Hepatocyte (in vitro differentiated cells and primary cell): Measurements from ENCODE around the genes NIBAN3, ARRDC2 and PIK3R2.

GRCh38 chr19:17424735-17425437, 5.0 kb downstream of the MVB12A start:
- RAMPAGE, long total RNA: no peak
- RRBS: 67% methylated on average over 7 of the region's 31 CpGs

- RAMPAGE, long total RNA: no peak
- RRBS: 79% methylated on average over 9 of the region's 31 CpGs
Measured at GRCh38 chr19:17526860-17527853, at the start of gene NIBAN3. NIBAN3 (plus strand) TSS chr19:17527267.

DNA sequence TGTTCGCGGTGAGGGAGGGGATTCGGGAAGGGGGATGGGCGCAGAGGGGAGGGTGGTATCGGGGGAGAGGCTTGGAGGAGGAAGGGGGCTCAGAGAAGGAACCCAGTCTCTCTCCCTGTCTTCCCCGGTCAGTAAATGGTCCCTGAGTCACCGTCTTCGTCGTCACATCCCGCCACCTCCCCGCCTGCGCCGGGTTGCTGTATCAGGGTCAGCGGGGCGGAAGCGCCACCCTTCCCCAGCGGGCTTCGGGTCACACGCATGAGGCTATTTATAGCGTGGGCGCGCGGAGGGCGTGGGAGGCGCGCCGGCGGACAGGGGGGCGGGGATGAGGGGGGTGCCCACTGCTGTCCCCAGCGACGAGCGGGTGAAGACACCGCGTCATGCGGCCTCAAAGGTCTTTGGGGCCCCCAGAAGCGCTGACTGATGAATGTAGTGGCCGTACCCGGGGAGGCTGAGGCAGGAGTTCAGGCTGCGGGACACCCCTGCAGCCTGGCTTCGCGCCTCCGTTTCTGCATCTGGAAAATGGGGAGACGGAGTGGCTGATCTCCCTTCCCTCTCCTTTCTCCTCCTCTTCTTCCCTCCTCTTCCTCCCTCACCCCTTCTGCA, 7.9 kb downstream of the UNC13A start:
- RAMPAGE, long total RNA: no peak
- RRBS: 2% methylated on average over 19 of the region's 43 CpGs

- RAMPAGE, long total RNA: no peak
- RRBS: no CpG with 5 or more reads among the region's 15 CpGs
Measured at GRCh38 chr19:17861872-17862494, 2.3 kb downstream of the RPL18A start.

DNA sequence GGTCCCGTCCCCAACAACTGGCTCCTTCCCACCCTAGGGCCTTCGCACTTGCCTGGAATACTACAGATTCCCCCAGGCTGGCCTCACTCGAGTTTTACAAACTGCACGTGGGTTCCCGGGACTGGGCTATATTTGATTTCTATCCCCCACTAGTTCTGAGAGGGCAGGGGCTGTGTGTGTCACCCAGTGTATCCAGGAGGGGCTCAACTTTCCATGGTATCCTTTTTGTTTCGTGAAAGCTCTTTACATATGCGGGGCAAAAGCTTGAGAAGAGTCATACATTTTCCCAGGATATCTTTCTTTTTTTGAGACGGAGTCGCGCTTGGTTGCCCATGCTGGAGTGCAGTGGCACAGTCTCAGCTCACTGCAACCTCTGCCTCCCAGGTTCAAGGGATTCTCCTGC, 4.8 kb downstream of the RPL18A start:
- RAMPAGE, long total RNA: no peak
- RRBS: no CpG with 5 or more reads among the region's 10 CpGs

- RAMPAGE, long total RNA: no peak
- RRBS: 3% methylated on average over 3 of the region's 24 CpGs
Measured at GRCh38 chr19:17932418-17932792, 410 bp upstream of the CCDC124 start.

GRCh38 chr19:17949889-17950037, 16.9 kb downstream of the CCDC124 start:
- RAMPAGE, long total RNA: no peak
- RRBS: no CpG with 5 or more reads among the region's 6 CpGs

DNA sequence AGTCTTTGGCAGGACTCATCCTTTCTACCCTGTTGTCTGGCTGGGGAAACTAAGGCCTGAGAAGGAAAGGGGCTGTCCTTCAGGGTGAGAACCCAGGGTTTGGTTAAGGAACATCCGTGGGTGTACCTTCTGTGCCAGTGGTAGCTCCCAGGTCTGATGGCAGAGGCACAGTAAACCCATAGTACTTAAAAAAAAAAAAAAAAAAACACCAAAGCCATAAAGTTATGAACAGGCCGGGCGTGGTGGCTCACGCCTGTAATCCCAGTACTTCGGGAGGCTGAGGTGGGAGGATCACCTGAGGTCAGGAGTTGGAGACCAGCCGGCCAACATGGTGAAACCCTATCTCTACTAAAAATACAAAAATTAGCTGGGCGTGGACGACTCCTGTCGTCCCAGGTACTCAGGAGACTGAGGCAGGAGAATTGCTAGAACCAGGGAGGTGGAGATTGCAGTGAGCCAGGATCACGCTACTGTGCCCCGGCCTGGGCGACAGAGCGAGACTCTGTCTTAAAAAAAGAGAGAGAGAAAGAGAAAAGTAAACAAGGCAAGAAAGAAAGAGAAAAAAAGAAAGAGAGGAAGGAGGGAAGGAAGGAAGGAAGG, 7.8 kb upstream of the ARRDC2 start:
- RAMPAGE, long total RNA: no peak
- RRBS: no CpG with 5 or more reads among the region's 13 CpGs

- RAMPAGE, long total RNA: no peak
- RRBS: 2% methylated on average over 48 of the region's 106 CpGs
Measured at GRCh38 chr19:18007572-18008691, at the start of gene ARRDC2. ARRDC2 (plus strand) TSS chr19:18008170.

DNA sequence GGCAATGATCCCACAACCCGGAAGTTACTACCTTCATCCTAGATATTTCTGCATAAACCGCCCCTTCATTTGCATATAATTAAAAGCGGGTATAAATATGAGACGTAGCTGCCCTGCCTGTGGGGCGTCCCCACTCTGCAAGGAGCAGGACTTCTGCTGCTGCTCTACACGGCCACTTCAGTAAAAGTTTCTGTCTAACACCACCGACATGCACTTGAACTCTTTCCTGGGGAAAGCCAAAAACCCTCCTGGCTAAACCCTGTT, 21.8 kb downstream of the IL12RB1 start:
- RAMPAGE, long total RNA: no peak
- RRBS: no CpG with 5 or more reads among the region's 7 CpGs

GRCh38 chr19:18152321-18153405, at the start of gene PIK3R2:
PIK3R2 (plus strand) TSS chr19:18153163.
- RAMPAGE, long total RNA: start-site peak on the plus strand at chr19:18153206-18153255, 102 and 43 reads in 2 replicates
- RRBS: 2% methylated on average over 19 of the region's 100 CpGs

- RAMPAGE, long total RNA: no peak
- RRBS: 4% methylated on average over 5 of the region's 22 CpGs
Measured at GRCh38 chr19:18153406-18153656, 368 bp downstream of the PIK3R2 start.

DNA sequence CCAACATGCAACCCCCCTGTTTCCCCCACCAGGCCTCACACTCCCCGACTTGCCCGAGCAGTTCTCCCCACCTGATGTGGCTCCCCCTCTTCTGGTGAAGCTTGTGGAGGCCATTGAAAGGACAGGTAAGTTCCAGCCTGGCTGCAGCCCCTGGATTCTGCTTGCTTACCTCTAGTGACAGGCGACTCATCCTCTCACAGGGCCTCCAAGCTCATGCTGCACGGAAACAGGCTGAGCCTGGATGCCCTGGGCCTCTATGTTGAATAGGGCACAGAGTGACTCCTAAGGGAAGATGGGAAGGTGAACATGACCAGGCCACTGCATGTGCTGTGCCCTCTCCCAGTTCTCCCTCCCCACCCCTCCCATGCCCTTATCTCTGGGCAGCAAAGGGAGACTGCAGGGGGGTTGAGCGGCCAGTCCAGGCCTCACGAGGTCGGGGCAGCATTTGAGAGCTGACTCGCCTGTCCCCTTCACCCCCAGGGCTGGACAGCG, 7.5 kb downstream of the PIK3R2 start:
- RAMPAGE, long total RNA: no peak
- RRBS: no CpG with 5 or more reads among the region's 9 CpGs

DNA sequence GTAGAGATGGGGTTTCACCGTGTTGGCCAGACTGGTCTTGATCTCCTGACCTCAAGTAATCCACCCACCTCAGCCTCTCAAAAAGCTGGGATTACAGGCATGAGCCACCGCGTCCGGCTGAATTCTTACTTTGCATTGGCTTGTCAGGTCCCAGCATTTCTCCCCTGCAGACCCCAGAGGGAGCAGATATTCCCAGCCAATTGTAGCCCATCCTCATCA, 7.6 kb upstream of the MPV17L2 start:
- RAMPAGE, long total RNA: no peak
- RRBS: no CpG with 5 or more reads among the region's 4 CpGs

DNA sequence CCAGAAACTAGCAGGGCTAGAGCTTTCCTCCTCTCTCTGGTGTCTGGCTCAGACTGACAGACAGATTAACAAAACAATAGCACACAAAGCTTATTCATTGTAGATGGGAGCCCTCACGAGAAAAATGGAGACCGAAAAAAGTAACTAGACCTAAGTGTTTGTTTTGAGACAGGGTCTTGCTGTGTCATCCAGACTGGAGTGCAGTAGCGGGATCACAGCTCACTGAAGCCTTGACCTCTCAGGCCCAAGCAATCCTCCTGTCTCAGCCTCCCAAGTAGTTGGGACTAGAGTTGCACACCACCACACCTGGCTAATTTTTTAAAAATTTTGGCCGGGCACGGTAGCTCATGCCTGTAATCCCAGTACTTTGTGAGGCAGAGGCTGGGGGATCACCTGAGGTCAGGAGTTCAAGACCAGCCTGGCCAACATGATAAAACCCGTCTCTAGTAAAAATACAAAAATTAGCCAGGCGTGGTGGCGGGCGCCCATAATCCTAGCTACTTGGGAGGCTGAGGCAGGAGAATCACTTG, 7.2 kb upstream of the MPV17L2 start:
- RAMPAGE, long total RNA: no peak
- RRBS: no CpG with 5 or more reads among the region's 9 CpGs

DNA sequence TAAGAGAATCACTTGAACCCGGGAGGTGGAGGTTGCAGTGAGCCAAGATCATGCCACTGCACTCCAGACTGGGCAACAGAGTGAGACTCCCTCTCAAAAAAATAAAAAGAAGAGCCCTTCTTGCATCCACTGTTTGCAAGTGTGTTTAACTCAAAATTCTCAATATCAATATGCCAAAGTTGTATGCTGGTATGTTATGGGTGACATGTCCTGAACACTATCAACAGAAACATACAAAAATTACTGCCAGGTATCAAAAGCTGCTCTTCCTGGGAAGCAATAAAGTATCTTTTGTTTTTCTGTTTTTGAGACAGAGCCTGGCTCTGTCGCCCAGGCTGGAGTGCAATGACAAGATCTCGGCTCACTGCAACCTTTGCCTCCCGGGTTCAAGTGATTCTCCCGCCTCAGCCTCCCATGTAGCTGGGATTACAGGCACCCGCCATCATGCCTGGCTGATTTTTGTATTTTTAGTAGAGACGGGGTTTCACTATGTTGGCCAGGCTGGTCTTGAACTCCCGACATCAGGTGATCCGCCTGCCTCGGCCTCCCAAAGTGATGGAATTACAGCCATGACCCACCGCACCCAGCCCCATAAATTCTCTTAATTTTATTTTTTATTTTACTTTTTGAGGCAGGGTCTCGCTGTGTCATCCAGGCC, 6.3 kb upstream of the MPV17L2 start:
- RAMPAGE, long total RNA: no peak
- RRBS: no CpG with 5 or more reads among the region's 12 CpGs

GRCh38 chr19:18265129-18265816, 9.0 kb downstream of the IQCN start:
- RAMPAGE, long total RNA: no peak
- RRBS: no CpG with 5 or more reads among the region's 18 CpGs

DNA sequence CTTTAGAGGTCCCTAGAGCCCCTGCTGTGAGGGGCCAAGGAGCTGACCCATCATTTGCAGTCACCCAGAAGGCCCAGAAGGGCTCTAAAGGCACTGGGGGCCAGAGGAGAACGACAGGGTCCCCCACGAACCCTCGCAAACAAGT, 200 bp downstream of the IQCN start:
- RAMPAGE, long total RNA: no peak
- RRBS: no CpG with 5 or more reads among the region's 3 CpGs

- RAMPAGE, long total RNA: no peak
- RRBS: 32% methylated on average over 3 of the region's 15 CpGs
Measured at GRCh38 chr19:18294387-18295186, 13.2 kb upstream of the JUND start.

DNA sequence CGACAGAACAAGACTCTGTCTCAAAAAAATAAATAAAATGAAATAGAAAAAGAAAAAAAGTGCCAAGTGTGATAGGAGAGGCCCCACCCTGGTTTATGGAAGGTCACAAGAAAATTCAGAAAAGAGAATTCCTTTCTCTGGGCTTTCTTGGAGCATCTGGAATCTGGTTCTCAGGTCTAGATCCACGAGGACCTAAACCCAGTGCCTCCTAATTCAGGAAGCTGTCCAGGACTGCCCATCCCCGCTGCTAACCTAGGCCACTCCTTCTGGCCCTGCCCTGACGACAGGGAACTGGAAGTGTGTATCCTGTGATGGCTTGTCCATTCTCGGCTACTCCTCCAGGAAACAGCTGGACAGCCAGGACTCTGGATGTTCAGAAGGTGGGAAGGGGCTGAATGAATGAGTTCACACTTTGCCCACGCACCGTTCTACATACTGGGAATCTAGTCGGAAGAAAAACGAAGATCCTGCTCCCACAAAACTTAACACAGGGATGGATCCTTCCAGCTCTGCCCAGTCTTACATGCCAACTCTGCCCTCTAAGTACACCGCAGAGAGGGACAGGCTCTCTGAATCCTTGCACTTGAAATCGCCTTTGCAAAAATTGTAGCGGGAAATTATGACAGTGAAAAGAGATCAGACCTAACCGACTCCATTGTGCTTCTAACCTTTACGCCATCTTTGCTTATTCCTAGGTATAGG, 2.0 kb downstream of the LSM4 start:
- RAMPAGE, long total RNA: no peak
- RRBS: no CpG with 5 or more reads among the region's 14 CpGs